Hepatocyte (in vitro differentiated cells and primary cell): Measurements from ENCODE around the gene TBX3.

DNA sequence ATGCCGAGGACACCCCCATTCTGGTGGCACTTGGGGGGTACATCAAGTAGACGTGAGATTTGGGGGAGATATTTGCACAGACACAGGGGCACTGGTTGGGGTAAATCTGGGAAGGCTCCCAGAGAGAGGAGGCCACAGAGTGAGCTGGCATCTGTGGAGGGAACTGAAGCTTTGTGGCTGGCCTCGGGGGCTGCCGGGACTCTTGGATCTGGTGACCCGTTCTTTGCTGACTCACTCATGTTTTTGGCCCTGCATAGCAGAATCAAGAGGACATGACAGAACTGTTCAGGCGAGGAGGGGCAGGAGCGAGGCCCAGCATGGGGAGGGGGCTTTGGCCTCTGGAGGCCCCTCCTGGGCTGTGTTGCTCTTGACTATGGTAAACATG lies 1.7 kb downstream of the PLBD2 start:
- RAMPAGE, long total RNA = no peak
- RRBS = no CpG with 5 or more reads among the region's 7 CpGs

DNA sequence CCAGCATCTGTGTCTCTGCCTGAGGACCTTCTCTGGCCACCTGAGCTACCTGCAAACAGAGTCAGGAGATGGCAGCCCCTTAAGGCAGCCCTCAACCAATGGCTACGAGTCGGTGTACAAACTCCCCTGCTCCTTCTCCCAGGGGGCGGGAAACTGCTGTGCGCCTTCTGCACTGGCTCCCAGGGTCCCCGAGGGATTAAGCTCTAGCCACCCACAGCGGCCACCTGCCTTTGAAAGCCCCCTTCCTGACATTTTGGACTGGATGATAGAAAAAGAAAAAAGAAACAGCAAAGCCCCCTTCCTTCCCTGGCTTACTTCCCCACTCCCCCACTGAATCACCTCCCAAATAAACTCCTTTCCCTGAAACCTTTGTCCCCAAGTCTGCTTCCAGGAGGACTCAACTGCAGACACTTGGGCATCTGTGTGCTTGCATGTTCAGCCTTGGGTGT lies 6.1 kb downstream of the SDS start:
- RAMPAGE, long total RNA = no peak
- RRBS = no CpG with 5 or more reads among the region's 6 CpGs

- RAMPAGE, long total RNA = no peak
- RRBS = 43% methylated on average over 3 of the region's 14 CpGs
These were observed 1.9 kb downstream of the SDS start for GRCh38 chr12:113401639-113402353.

GRCh38 chr12:113617017-113617503 lies 145.4 kb upstream of the LHX5 start:
- RAMPAGE, long total RNA = no peak

DNA sequence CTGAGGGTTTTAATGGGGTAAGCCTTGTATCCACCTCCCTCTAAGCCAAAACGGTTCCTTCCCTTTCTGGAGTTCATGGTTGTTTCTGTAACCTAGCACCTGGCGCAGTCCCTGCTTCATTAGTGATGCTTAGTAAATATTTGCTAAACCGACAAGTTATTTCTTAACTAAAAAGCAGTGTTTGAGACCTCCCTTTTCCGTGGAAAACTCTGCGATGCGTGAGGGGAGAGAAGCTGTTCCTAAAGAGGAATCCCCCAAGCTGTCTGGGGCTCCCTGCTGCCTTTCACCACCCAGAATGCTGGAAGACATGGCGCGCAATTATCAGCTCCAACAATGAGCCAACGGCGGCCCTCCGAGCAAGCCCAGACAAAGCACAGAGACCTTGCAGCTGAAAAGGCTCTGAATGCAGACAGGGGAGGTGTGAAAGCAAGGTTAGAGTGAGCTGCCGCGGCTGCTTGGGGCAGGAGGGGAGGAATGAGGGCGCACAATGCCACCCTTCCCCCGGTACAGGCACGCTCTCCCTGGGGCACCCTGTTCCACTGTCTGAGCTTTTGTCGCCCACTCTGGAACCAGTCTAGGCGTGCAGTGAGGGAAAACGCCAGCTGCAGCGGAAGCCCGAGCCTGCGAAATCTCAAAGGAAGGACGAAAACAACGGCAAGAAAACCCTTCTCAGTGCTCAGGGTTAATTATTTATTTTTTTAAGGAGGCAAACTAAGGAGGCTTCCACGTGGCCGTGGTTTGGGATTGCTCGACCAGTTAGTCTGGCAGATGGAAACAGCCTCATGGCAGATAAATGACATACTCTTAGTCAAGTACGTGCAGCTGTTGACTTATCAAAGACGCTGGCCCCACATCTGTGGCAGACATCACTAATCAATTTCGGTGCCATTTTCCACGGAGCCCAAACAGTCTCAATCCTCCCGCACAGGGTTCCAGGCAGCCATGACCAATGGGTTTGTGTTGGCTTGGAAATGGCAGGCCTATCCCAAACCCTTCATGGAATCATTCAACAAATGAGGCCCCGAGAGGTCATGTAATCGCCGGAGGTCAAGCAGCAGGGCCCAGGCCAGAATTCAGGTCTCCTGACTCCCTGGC lies 66.3 kb downstream of the RBM19 start:
- RAMPAGE, long total RNA = no peak
- RRBS = no CpG with 5 or more reads among the region's 35 CpGs

DNA sequence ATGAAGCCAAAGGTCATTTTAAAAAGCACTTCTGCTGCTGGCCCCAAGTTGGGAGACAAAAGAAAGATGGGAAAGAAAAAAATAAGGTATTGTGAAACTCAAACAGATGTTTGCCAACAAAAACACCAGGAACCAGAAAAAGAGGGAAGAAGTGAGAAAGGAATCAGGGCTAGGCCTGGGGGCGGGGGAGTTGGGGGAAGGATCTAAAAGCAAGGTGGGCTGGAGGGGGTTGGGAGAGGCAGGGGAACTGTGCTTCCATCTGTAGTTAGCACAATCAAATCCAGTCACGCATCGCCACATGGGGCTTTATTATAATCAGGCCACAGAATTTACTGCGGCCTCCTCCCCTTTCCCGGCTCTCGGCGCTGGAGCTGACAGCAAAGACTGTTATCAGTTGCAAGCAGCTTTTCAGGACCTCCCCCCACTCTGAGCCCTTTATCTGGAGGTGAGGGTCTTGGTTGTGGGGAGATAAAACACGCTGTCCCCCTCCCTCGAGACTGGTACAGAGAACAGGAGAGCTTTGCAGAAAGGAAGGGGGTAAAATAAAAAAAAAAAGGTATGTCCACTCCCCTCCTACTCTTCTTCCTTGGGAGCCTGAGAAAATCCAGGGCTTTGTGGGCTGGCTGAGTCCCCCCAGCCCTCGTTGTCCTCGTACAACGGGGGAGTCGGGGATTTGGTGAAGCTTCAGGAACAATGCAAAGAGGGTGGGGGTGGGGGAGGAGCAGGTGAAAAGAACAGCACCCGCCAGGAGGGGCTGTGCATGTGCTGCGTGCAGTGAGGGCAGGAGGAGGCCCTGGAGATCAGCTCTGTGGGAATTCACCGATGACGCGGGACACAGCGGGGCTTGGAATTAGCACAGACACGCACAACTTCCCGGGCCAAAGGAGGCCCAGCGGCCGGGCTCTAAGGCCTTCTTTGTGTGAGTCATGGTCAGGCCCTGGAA lies 33.2 kb downstream of the RBM19 start:
- RAMPAGE, long total RNA = no peak
- RRBS = no CpG with 5 or more reads among the region's 23 CpGs

- RAMPAGE, long total RNA = no peak
- RRBS = no CpG with 5 or more reads among the region's 12 CpGs
These were observed 95.7 kb downstream of the TBX3 start for GRCh38 chr12:114587975-114588902.

DNA sequence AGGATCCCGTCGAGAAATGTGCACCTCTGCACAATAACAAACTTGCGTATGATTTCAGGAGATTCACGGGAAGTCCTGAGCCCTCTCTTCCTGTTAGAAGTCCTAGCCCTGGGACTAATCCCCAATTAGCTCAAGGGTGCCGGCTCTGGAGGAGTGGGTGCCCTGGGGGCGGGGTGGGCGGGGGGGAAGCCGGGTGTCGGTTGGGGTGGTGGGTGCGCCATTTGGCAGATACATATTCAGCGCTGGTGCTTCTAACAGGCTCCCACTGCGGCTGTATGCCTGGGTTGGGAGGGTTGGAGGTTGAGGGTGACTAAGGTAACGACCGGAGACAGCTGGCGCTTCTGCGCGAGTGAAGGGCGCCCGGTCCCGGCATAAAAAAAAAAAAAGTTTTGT lies 19.4 kb downstream of the TBX3 start:
- RAMPAGE, long total RNA = no peak
- RRBS = 37% methylated on average over 8 of the region's 20 CpGs

DNA sequence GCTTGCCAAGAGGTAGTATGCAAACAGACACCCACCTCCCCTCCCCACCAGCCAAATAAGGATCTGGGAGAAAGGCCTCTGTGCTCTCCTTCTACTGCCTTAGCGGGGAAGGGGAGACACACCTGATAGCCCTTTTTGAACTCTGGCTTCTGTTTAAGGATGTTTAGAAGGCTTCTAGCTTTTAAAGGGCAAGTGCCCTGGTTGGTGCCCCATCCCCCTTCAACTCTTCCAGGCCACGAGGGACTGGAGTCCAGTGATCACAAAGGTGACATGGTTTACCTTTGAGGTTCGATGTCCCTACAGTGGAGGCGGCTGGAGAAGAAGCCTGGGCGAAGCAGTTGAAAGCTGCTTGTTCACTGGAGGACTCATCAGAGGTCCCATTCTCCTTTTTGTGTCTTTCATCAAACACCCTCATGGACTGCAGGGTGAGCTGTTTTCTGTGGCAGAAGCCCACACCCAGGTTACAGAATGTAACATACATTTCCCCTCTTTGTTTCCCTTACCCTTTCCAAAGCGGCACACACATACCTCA lies 7.9 kb downstream of the TBX3 start:
- RAMPAGE, long total RNA = no peak
- RRBS = no CpG with 5 or more reads among the region's 6 CpGs

- RAMPAGE, long total RNA = start-site peak on the minus strand at chr12:114683947-114684007, 109 and 56 reads in 2 replicates; start-site peak on the minus strand at chr12:114684114-114684182, 246 and 79 reads in 2 replicates
- RRBS = 1% methylated on average over 8 of the region's 28 CpGs
These were observed at the start of gene TBX3 for GRCh38 chr12:114683801-114684229. TSS of gene TBX3 (minus strand) at chr12:114684175.

GRCh38 chr12:114747219-114747745 lies 63.3 kb upstream of the TBX3 start:
- RAMPAGE, long total RNA = no peak
- RRBS = no CpG with 5 or more reads among the region's 14 CpGs

- RAMPAGE, long total RNA = no peak
- RRBS = no CpG with 5 or more reads among the region's 4 CpGs
These were observed 90.4 kb upstream of the TBX3 start for GRCh38 chr12:114774392-114774696.

GRCh38 chr12:114944780-114945266 lies 260.8 kb upstream of the TBX3 start:
- RAMPAGE, long total RNA = no peak
- RRBS = no CpG with 5 or more reads among the region's 5 CpGs

- RAMPAGE, long total RNA = no peak
- RRBS = no CpG with 5 or more reads among the region's 7 CpGs
These were observed 767.2 kb upstream of the TBX3 start for GRCh38 chr12:115451197-115451644.

DNA sequence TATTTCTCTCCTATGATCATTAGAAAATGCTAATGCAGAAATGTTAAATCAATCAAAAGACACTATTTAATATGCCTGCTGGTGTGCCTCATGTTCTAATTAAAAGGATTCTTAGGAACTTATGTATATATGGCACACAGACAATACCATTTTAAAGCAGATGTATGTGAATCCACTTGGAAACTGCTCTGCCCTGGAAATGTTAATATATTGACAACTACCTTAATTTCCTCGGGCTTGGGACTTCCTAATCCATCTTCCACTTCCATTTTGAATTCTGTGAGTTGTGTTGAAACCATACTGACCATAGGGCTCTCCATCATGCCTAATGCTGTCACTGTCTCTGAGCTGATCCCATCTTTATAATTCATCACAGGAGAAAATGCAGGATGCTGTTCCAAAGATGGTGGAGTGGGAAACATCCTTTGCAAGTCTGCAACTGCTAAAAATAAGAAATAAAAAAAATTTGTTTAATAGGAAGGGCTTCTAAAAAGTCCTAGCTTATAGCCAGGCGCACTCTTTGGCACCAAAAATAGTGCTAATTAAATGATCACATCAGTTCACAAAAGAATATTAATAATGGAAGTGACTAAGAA lies 280.6 kb downstream of the MED13L start:
- RAMPAGE, long total RNA = no peak
- RRBS = no CpG with 5 or more reads among the region's 2 CpGs

- RAMPAGE, long total RNA = no peak
- RRBS = no CpG with 5 or more reads among the region's 2 CpGs
These were observed 249.0 kb downstream of the MED13L start for GRCh38 chr12:116028513-116028879.

DNA sequence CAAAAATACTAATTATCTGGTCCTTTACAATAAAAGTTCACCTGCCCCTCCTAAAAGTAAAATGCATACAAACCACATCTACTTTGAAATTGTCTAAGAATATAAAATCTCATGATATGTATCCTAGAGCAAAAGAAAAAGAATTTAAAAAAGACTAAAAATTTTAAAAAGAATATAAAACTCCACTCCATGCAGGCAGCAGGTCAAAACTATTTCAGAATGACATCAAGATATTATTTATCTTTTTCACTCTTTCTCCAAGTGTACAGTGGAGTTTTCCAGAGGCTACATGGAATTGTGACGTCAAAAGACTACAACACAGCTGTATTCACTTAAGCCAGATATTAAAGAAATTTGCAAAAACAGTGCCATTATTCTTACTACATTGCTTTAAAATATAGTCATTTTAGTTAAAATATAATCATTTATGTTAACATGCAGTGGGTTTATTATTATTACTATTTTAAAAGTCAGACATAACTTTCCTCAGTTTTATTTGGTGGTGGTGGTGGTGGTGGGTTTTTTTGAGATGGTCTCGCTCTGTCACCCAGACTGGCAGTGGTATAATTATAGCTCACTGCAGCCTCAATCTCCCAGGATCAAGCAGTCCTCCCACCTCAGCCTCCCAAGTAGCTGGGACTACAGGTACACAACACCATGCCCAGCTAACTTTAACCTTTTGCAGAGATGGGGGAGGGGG lies 198.6 kb downstream of the MED13L start:
- RAMPAGE, long total RNA = no peak
- RRBS = no CpG with 5 or more reads among the region's 2 CpGs

- RAMPAGE, long total RNA = no peak
- RRBS = no CpG with 5 or more reads among the region's 6 CpGs
These were observed 193.8 kb downstream of the MED13L start for GRCh38 chr12:116083462-116084291.

DNA sequence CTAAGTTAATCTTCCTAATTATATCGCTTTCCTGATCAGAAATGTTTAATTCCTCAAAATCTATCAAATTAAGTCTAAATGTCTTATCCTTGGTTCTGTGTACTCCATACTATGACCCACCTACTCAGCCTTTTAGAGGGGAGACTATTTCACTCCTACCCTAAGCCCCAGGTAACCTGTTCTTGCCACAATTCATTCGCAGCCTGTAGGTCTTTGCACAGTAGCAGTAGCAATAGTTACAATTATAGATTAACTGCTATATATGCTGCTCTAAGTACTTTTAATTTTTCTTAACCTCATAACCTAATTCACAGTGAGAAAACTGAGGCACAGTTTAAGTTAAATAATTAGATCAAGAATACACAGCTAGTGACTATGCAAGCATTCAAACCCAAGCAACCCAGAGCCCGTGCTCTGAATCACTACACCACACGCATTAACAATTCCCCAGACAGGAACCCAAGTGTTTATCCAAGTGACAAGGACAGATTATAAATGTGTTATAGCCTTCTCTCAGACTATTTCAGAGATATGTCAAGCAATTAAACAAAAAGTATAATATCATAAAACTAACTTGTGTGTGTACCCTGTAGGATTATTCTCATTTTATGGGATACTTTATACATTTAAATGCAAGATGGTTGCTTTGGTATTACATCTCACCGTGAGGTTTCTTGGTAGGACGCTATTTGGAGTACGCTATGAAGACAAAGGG lies 43.9 kb downstream of the MED13L start:
- RAMPAGE, long total RNA = no peak
- RRBS = no CpG with 5 or more reads among the region's 7 CpGs

- RAMPAGE, long total RNA = no peak
- RRBS = no CpG with 5 or more reads among the region's 9 CpGs
These were observed 23.9 kb upstream of the MAP1LC3B2 start for GRCh38 chr12:116535115-116535825.